Omental fat pad (tissue), 4 donors: ENCODE data around the gene SPDL1.

DNA sequence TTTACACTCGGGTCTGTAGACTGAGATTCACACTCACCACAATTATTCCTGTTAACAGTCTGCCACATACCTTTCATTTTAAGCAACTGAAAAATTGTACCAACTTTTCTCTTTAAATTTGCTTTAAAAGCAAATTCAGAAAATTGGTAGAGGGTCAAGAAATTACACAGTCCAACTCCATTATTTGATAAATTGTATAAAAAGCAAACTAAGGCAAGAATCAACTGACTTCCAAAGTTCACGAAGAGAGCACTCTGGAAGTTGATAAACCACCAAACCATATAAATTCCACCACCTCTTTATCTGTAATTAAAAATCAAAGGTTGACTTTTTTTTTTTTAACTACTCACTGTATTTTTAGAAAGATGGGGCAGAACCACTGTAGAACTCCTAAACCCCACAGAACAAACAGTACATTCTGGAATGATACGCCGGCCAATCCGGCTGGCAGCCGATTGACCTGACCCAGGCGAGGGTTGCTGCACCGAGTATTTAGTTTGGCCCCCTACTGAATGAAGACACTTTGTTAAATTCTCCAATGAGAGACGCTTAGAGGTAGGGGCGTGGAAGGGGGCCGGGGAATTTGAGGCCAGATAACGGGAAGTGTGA lies 458 bp upstream of the CCNG1 start:
- PRO-cap: no peak
- RAMPAGE, long total RNA, 4 experiments: no peak in any of the 4 experiments

DNA sequence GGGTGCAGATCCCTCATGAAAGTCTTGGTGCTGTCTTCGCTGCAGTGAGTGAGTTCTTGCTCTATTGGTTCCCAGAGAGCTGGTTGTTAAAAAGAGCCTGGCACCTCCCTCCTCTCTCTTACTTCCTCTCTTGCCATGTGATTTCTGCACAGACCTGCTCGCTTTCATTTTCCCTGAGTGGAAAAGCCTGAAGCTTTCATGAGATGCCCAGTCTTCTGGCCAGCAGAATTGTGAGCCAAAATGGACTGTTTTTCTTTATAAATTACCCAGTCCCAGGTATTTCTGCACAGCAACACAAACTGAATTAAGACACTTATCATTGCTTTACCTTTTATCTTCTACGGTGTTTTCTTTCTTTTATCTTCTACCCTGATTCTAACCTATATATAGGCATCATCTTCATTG lies 221.7 kb downstream of the MAT2B start:
- PRO-cap: no peak
- RAMPAGE, long total RNA, 4 experiments: no peak in any of the 4 experiments

- PRO-cap: no peak
- RAMPAGE, long total RNA, 4 experiments: no peak in any of the 4 experiments
These were observed 645.9 kb upstream of the WWC1 start for GRCh38 chr5:167645543-167645892.

GRCh38 chr5:167952523-167953052 lies 338.9 kb upstream of the WWC1 start:
- PRO-cap: no peak
- RAMPAGE, long total RNA, 4 experiments: no peak in any of the 4 experiments

GRCh38 chr5:168299902-168300496 lies 8.6 kb downstream of the WWC1 start:
- PRO-cap: no peak
- RAMPAGE, long total RNA, 4 experiments: no peak in any of the 4 experiments

DNA sequence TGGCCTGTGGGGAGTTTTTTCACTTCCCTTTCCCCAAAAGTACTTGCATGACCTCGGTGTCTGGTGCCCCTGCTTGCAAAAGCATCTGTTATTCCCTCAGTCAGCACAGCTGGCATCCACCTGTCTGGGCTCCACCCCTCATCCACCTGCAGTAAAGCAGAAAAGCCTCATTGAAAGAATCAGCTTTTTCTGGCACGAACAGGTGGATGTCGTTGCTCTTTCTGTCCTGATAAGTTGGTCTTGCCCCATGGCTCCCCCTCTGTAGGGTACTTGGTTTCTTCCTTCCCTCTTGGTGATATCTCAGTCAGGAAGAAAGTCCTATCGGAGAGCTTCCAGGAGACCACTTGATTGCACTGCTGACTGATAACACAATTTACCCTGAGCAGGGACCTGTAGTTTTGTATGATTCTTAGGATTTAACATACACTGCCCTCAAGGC lies 37.4 kb downstream of the WWC1 start:
- PRO-cap: no peak
- RAMPAGE, long total RNA, 4 experiments: no peak in any of the 4 experiments

DNA sequence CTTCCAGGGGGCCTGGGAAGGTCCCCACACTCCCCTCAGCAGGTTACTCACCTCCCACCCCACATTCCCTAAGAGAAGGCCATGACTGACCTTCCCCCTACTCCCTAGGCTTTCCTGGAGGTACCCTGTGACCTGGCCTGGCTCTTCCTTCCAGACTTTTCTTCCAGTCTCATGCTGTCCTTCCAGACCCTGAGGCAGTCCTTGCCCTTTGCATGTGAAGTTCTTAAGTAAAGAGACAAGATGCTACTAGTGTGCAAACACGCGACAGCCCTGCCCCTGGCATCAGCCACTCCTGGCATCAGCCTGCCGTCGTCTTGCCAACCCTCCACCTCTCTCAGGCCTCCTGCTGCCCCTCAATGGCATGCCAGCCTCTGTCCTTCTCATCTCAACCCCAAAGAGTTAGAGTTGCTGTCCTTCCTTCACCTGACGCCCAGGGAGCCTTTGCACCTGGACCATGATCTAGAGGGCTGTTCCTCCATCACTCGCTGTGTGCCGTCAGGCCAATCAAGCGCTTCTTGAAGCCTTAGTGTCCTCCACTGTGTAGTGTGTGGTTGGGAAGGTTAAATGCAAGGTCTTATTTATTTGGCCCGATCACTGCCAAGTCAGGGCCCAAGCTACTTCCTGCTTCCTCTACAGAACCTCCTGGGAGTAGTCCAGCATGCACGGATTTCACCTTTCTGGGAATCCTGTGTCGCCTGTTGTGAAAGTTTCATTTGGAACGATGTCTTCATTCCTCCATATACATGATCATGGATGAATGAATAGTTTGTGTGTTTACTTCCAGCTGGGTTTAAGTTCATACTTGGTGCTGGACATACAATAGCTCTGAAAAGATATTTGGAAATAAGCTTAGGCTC lies 62.0 kb downstream of the WWC1 start:
- PRO-cap: no peak
- RAMPAGE, long total RNA, 4 experiments: no peak in any of the 4 experiments

DNA sequence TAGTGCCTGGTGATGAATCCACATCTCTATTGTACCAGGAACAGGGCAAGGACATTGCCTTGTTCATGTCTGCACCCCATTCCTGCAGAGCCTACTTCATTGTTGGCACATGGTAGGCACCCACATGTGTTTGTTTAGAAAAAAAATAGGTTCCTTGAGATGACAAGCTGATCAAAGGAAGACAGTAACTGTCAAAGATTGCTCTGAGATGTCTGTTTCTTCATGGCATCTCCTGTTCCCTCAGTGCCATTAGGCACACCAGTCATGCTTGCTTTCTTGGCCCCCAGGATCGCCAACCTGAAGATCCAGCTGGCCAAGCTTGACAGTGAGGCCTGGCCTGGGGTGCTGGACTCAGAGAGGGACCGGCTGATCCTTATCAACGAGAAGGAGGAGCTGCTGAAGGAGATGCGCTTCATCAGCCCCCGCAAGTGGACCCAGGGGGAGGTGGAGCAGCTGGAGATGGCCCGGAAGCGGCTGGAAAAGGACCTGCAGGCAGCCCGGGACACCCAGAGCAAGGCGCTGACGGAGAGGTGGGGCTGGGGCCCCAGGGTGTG lies 72.1 kb upstream of the RARS1 start:
- PRO-cap: no peak
- RAMPAGE, long total RNA, 4 experiments: no peak in any of the 4 experiments

DNA sequence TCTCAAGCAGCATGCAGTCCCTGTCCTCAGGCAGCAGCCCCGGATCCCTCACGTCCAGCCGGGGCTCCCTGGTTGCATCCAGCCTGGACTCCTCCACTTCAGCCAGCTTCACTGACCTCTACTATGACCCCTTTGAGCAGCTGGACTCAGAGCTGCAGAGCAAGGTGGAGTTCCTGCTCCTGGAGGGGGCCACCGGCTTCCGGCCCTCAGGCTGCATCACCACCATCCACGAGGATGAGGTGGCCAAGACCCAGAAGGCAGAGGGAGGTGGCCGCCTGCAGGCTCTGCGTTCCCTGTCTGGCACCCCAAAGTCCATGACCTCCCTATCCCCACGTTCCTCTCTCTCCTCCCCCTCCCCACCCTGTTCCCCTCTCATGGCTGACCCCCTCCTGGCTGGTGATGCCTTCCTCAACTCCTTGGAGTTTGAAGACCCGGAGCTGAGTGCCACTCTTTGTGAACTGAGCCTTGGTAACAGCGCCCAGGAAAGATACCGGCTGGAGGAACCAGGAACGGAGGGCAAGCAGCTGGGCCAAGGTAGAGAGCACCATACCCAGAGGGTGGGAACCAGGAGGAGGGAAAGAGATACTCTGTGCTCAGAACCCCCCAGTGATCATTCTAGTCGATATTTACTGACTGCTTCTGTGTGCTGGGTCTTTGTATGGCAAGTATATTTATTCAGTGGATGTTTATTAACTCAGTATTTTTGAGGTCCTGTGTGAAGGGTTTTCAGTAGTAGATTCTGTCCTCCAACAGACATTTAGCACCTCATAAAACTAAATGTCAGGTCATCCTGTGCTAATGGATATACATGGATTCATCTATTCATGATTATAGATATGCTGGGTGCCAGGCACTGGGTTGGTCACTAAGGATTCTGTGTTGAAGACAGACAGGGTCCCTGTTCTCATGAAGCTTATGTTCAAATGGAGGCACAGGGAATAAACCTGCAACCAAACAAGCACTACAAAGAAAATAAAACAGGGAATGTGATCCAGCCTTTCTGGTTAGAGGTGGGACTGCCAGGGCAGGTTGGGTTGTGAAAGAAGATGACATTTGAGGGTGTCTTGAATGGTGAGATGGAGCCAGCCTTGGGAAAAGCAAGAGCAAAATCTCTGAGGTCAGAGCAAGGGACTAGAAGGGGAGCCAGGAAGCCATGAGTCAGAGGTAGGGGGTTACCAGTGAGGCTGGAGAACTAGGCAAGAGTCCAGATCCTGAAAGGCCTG lies 62.3 kb upstream of the RARS1 start:
- PRO-cap: no peak
- RAMPAGE, long total RNA, 4 experiments: no peak in any of the 4 experiments

DNA sequence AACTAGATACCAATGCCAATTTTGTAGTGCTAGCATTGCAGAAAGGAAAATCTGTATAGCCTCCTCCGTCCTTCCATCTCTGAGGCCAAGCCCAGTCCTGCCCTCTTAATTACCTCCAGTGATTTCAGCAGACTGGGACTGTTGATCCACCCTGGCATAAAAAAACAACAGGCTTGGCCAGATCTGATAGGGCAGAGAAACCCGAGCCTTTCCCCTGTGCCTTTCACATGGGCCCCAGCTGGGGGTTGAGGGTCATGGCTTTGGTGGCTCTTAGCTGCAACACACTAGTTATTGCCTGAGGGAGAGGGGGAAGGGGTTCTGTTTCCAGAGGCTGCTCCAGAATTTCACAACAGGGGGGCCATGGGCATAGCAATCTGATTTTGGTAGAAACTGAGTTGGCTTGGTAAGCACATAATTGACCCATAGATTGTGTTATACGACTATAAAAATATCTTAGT lies 21.2 kb upstream of the PANK3 start:
- PRO-cap: no peak
- RAMPAGE, long total RNA, 4 experiments: no peak in any of the 4 experiments

GRCh38 chr5:168613809-168614465 lies 34.8 kb upstream of the PANK3 start:
- PRO-cap: no peak
- RAMPAGE, long total RNA, 4 experiments: no peak in any of the 4 experiments

GRCh38 chr5:168662134-168662897 lies 83.1 kb upstream of the PANK3 start:
- PRO-cap: no peak
- RAMPAGE, long total RNA, 4 experiments: no peak in any of the 4 experiments

GRCh38 chr5:169160866-169161602 lies 139.9 kb downstream of the SLIT3 start:
- PRO-cap: no peak
- RAMPAGE, long total RNA, 4 experiments: no peak in any of the 4 experiments

DNA sequence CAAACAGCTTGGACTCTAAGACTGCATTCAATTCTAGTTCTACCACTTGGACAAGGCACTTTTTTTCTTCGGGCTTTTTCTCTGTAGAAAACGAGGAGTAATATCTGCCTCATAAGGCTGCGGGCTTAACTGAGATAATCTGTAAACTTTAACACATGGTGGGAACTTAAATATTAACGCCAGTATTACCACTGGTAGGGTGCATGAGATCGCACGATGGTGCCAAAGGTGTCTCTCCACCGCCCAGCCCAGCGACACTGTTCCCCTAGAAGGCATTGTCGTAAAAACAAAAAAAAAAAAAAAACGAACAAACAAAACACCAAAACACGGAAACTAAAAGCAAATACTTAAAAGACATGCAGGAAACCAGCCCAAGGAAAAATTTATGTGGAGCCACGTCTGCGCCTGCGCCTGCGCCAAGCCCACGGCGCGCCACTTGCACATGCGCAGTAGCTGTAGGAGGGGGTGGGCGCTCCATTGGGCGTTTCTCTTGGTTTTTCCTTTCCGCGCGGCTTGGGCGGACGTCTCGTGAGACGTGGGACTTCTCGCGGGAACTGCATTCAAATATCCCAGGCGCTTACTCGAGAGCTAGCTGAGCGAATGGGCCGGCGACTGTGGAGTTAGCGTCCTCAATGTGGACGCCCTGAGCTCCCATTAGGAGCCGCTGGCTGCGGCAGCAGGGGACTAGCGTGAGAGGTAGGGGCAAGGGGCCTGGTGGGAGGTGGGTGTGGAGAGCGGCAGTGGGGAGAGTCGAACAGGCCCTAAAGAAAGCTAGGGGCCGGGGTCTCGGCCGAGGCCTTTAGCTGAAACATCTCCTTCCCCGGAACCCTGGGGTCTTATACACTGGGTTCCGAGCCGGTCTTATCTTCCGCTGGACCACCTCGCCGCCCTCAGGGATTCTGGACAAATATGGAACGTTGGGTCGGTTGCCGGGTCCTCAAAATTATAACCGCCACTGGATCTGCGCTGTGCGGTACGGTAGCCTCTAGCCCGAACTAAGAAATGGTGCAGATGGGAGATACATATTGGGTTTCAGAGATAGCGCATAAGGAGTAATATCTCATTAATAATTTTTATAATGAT lies at the start of gene SPDL1:
Gene SPDL1 (plus strand): TSS at position 580 of the 1,083 bp plus-strand sequence.
- PRO-cap: no peak
- RAMPAGE, long total RNA, 4 experiments: start-site peak on the plus strand in 3 of 4 experiments, centred at positions 560 to 595 of the sequence, 37 to 84 reads per replicate

GRCh38 chr5:169727475-169728152 lies 90.5 kb downstream of the DOCK2 start:
- PRO-cap: no peak
- RAMPAGE, long total RNA, 4 experiments: no peak in any of the 4 experiments

GRCh38 chr5:170273565-170274335 lies 23.8 kb downstream of the LCP2 start:
- PRO-cap: no peak
- RAMPAGE, long total RNA, 4 experiments: no peak in any of the 4 experiments

DNA sequence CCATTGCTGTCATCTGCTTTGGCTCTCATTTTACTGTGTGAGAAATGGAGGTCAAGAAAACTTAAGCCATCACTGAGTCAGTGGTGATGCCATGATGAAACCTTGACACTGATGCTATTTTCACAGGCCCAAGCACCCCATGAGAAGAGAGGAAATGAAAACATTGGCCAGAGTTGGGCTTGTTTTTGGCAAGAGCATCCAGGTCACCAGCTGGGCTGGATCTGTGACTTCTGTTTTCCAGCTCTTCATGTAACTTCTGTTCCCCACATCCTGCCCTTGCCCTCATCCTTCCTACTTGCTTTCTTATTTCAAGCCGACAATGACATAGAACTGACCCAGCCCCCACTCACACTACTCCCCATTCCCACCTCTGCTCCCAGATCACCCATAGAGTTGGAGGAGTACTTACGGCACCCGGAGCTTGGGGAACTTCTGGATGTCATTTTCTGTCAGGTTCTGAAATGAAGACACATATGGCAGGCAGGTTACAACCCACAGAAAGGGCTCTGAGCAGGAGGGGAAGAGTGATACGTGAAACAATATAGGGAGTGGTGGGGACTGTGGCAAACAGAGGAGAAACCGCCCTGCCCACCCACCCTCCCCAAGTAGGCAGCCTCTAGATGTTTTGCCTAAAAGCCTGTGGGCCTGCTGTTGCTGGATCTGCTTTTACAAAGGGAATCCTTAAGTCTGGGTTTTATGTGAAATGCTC lies 9.9 kb downstream of the LCP2 start:
- PRO-cap: no peak
- RAMPAGE, long total RNA, 4 experiments: no peak in any of the 4 experiments

- PRO-cap: no peak
- RAMPAGE, long total RNA, 4 experiments: no peak in any of the 4 experiments
These were observed 8.9 kb upstream of the LCP2 start for GRCh38 chr5:170306398-170307046.

- PRO-cap: no peak
- RAMPAGE, long total RNA, 4 experiments: no peak in any of the 4 experiments
These were observed 15.2 kb upstream of the KCNMB1 start for GRCh38 chr5:170404397-170404820.

DNA sequence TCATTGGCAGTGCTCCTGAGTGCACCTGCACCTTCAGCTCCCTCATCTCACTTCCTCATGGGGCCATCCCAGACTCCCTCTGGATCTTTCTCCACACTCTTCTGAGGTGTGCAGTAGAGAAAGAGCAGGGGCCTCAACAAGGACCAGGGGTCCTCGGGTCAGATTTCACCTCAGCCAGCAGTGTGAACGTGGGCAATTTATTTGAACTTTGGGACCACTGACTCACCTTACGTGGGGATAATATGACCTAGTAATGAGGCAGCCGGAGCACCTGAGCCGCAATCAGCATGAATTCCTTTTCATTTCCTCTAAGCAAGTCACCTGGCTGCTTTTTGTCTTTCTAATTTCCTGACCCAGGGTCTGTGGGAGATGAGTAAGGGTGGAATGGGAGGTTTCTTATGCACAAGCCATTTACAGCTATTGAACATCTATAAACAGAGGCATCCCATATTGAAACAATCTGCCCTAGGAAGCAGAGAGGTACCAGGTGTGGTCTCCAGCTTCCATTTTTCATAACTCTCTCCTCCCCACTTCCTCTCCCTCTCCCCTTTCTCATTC lies 22.3 kb upstream of the GABRP start:
- PRO-cap: no peak
- RAMPAGE, long total RNA, 4 experiments: no peak in any of the 4 experiments